ENCODE data around the genes GPR155, ATP5MC3 and HOXD9.

DNA sequence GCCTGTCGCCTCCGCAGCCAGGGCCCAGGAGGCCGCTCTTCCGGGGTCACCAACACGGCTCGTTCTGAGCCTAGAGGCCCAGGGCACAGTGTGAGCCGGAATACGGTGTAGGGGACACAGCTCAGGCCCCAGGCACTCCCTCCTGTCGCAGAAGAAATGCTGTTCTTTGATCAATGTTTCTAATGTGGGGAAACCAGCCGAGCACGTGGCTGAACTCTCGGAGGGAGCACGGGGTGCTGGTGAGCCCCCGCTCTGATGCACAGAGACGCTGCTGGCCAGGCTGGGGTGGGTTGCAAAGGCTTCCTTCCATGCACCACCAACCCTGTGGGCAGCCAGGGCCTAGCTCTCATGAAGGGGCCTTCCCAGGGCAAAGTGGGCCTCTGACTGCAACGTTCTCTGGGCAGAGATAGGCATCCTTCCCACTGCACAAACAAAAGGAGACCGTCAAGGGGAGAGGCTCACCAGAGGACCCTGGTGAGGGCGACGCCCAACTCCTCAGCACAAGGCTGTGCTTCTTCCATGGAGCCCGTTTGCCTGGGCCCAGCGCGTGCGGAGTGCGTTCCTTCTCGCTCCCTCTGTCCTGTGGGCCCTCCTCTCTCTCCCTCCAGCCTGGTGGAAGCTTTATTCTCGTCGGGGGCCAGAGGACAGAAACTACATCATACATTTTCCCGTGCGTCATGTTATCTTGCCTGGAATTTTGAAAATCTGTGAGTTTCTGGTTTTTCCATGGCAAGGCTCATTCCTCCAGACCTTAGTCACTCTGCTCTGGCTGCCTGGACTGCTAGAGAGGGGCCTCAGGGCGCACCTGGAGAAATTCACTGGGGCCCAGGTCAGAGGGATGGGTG is 61.1 kb upstream of the SP3 start:
- RRBS = 46% methylated on average over 6 of the region's 30 CpGs

- RRBS = no CpG with 5 or more reads among the region's 5 CpGs
Observed at GRCh38 chr2:174124170-174124793, 124.0 kb downstream of the OLA1 start.

DNA sequence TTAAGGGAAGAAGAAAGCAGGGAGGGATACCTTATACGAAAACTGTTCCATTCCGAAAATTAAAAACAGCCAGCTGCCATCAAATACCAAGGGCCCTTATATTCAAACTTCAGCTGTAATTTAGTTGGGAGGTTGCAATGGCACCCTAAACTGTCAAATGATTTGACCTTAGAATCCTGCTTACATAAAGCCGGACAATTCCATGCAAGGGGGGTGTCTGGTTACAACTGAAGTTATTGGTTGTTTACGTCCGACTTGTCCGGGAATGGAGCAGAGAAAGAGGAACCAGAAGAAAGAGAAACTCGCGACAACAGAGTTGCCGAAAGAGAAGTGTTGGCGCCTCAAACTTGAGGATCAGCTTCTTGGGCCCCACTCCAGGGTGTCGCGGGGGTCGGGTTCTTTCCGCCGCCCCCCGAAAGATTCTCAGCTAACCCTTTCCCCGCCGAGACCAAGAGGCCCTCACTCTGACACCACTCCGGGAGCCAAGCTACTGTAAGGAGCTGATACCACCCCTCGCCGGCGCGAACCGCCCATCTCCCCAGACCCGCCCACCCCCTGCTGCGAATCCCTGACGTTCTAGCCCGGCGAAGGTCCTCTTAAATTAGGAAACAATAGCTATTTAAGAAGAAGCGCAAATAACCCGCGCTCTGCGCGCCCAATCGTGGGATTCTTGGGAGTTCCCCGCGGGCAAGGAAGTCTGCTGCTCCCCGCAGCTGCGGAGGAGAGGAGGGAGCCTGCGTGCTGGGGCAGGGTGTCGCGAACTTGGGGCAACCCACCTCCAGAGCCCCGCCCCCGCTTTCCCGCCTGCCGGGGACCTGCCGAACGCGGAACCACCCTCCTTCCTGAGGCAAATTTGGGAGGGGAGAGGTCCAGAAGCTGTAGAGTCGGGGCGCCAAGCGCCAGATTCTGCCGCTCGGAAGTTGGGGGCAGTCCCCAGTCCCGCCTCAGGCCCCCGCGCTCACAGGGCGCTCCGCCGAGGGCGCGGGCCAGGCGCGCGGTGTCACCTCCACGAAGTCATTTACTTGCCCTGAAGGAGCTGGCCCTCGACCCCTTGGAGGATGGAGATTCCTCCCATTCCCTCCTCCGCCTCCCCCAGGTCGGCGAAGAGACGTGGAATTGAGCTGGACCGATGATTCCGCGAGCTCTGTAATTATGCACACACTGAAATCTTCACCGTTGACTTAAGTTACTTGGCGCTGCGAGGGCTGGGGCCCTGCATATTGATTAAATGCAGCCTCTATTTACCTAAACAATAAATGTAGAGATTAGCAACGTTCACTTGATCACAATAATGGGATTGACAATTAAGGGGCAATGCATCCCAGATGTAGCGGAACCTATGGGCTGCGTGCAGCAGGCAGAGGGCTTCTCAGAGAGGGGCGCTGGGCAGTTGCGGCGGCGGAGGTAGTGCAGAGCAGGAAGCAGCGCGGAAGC is 8.5 kb upstream of the SP9 start:
- RRBS = 11% methylated on average over 12 of the region's 86 CpGs

DNA sequence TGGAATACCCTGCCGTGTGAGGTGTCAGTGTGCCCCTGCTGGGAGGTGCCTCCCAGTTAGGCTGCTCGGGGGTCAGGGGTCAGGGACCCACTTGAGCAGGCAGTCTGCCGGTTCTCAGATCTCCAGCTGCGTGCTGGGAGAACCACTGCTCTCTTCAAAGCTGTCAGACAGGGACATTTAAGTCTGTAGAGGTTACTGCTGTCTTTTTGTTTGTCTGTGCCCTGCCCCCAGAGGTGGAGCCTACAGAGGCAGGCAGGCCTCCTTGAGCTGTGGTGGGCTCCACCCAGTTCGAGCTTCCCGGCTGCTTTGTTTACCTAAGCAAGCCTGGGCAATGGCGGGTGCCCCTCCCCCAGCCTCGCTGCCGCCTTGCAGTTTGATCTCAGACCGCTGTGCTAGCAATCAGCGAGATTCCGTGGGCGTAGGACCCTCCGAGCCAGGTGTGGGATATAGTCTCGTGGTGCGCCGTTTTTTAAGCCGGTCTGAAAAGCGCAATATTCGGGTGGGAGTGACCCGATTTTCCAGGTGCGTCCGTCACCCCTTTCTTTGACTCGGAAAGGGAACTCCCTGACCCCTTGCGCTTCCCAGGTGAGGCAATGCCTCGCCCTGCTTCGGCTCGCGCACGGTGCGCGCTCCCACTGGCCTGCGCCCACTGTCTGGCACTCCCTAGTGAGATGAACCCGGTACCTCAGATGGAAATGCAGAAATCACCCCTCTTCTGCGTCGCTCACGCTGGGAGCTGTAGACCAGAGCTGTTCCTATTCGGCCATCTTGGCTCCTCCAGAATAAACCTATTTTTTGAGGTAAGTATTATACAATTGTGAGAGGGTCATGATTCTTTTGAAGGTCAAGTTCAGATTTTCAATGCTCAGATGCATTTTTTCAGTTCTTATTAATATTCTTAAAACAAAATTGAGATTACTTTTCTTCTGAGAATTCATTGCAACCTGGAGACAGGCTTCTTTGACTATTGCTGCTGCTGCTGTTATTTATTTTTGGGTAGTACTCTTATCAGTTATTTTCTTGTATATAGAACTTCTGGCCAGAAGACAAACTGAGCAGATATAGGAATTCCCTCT is 14.5 kb downstream of the SCRN3 start:
- RRBS = no CpG with 5 or more reads among the region's 38 CpGs

DNA sequence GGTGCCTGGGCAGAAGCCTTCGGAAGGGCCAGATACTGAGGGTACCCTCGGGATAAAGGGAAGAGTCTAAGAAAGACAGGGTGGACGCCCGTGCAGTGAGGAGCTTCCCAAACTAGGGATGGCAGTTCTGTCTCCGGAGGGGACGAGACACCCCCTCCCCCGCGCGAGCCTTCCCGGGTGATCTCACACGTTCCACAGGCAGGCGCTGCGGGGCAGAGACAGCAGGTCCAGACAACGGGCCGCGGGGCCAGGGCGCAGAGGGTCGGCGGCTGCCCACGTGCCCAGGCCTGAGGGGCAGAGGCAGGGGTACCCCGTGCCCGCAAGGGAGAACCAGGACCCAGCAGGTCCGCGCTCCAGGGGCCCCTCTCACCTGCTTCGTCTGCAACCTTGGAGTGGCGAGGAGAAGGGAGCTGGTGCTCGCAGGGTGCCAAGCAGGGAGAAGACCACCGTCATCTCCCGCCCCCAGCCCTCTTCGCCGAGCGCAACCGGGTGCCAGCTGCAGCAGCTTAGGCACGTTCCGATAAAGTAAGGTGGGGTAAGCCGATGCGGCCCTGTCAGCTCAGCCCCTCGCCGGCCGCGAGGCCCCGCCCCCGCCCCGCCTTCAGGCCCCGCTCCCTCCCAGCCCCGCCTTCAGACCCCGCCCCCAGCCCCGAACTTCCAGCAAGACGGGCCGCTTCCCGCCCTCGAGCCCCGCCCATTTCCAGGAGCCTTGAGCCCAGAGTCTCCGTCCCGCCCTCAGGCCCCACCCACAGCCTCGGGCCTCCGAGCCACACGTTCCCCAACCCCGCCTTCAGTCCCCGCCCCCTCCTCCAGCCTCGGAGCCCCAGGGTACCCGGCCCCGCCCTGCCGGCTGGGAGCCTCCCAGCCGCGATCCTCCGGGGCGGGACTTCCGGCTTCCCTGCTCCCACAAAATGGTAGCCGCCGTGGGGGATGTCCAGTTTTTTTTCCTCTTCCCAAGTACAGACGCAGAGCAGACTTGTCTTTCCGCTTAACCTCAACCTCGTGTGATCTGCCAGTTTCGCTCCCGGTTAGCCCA is at the start of gene GPR155:
Gene GPR155, minus strand, starts transcription at position 527 of the 1,036 bp plus-strand sequence.
- RRBS = 2% methylated on average over 13 of the region's 76 CpGs

DNA sequence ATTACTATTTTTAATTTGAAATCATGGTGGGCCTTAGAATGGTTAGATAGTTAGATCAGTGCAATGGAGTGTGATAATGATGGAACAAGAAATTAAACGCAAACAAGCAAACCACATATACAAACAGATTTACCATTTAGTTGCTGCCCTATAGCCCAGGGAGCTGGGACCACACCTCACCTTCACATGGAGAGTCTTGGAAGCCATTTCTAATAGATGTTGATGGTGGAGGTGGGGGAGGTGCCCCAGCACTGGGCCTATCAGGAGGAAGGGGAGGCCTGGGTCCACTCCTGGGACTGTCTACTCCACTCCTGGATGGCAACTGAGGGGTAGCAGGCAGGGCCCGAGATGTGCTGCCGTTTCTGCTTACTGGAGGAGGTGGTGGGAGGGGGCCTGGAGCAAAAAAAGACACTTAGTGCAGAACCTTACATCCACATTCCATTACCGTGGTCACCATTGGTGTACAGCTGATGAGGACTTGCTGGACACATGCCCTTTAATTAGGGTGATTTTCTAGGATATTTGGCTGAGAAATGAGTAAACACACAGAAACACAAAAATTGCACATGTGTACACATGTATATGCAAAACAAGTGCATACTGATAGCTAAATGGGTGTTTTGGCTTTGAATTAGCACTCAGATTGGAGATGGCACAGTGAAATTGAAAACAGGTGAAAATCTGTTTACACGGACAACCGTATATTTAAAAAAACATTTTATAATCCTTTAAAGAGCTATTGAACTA is 29.8 kb downstream of the WIPF1 start:
- RRBS = no CpG with 5 or more reads among the region's 6 CpGs

DNA sequence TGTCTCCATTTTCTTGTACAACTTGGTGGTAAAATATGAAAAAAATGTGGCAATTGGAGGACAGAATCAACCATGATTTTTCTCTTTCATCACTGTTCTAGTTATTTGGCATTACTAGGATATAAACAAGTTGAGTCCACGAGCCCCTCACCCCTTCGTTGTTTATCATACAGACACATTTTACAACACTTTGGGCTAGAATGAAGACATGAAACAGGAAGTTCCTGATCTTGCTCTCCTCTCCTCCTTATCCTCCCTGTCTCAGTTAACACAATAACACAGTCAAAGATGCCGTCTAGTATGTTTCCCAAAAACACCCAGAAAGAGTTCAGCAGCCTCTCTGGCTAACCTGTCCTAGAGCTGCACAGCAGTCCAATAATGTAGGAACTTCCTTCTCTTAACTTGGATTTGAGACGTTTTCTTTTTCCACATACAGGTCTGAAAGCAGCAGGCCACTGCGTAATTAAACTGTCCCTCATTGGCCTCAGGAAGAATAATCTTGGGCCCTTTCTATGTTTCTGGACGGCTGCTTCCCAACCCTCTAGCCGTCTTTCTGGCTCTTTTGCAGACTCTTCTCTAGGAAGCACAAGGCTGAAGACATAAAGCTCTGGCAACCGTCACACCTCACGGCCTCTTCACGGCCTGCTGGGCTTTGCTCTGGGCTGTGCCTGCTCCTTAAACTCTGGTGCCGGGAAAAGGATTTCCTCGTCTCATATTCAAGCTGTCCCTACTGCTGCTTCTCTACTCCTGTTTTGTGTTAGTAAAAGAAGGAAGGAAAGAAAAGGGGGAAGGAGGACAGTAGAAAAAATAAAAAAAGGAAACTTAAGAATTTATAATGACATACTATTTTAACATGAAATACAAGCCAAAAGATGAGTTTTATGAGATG is 35.8 kb upstream of the WIPF1 start:
- RRBS = no CpG with 5 or more reads among the region's 12 CpGs

- RRBS = no CpG with 5 or more reads among the region's 4 CpGs
Observed at GRCh38 chr2:174662909-174663343, 65.3 kb upstream of the WIPF1 start.

DNA sequence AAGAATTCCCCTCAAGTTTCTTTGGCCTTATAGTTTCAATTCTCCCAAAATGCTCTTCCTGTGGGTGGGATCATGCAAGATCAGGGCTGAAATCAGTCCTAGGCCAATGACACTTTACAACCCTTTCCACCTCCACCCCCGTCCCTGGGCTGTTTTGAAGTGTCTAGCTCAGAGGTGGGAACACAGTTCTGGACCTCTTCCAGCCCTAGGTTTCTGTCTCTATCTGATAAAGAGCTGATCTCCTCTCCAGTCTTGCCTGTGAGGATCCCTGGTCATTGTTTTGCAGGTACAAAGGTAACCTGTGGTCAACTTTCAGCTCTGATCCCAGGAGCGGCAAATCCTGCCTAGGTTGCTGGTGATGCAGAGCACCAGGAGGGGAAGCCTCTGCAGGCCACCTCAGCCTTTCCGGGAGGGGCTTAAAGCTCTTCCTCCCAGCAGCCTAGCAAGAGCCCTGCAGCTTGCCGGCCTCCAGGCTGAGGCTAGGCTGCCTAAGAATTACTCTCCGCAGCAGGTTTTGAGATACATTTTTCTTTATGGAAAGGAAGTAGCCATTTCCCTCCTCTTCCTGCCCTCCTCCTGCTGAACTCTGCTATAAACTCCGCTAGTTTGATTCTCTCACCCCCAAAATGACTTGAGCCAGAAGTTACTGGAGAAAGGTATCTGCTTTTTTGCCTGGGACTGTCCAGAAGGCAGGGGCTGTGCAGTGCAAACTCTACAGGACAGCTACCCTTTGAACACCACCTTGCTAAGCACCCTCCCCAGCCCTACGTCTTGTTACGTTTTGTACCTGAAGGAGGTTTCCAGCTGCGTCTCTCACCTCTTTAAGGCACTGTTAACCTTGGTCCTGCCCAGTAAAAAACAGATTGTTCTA is 69.9 kb upstream of the WIPF1 start:
- RRBS = 6% methylated on average over 2 of the region's 9 CpGs

- RRBS = no CpG with 5 or more reads among the region's 9 CpGs
Observed at GRCh38 chr2:174683462-174683942, 80.8 kb downstream of the CHRNA1 start.

DNA sequence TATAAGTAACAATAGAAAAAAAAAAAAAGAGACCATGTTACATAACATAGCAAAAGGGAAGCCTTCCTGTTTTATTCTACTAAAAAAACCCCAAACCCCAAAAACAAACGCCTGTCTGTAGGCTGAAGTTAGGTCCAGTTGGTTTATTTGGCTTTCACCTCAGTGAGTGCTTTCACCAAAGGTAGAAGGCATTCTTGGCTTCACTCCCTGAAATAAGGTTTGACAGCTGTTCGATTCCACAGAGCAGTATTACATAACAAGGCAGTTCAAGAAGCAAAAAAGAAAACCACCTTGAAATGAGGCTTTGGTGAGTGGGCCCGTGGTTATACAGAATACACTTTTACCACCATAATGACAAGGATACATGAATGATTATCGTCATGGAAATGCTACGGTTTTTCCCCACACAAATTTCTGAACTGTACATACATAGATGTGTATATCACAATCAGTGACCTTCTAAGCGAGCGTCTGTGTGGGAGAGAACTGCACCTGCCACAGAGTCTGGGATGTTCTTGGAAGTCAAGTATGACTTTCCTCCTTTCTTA is 80.0 kb upstream of the CHRNA1 start:
- RRBS = no CpG with 5 or more reads among the region's 7 CpGs

GRCh38 chr2:175181126-175182017 is at the start of gene ATP5MC3:
ATP5MC3 (minus strand) TSS chr2:175181710.
- RRBS = 3% methylated on average over 16 of the region's 54 CpGs

DNA sequence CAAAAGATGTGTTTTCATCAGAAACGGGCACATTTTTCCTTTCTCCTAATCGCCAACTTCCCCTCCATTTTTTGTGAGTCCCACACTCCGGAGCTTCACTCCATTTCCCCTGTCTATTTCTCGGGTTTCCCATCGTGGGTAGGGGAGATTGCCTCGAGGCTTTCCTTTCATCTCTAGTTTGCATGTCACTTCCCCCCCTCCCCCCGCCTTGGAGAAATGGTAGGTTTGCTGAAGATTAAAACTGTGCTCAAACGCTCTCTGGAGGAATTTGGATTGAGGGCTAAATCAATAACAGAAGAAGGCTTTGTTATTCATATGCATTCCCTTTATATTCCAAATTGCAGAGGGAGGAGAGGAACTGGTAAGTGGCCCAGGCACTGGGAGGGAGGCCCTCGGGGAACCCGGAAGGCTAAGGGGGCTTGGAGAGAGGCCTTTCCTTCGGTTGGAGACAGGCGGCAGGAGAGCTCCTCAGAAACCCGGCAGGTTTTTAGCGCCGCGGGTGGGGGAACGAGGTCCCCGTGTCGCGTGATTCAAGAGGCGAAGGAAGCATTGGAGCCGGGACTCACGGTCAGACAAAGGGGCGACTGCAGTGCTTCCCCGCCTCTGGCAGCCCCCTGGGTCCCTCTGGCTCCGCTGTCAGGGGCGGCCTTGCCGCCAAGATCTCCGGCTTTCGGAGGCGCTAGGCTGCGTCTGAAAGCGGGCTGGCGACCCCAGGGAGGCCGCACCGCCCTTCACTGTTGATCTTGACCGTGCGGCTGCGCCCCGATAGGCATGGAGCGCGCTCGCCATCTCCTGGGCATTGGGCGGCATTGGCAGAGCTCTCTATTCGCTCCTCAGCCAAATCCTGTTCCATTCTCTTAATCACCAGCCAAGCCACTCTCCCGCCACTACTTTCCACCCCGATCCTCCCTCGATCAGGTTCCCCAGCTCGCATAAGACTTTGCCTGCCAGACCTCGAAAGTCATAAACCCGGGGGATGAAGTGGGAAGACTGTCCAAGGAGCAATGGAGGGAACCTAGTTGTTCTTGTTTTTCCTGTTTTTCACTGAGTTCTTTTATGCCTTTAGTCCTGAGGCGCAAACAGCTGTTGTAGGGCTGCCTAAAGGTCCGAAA is 2.3 kb upstream of the HOXD12 start:
- RRBS = 5% methylated on average over 17 of the region's 53 CpGs

- RRBS = 5% methylated on average over 13 of the region's 59 CpGs
Observed at GRCh38 chr2:176122197-176122840, at the start of gene HOXD9. HOXD9 (plus strand) TSS chr2:176122719.

DNA sequence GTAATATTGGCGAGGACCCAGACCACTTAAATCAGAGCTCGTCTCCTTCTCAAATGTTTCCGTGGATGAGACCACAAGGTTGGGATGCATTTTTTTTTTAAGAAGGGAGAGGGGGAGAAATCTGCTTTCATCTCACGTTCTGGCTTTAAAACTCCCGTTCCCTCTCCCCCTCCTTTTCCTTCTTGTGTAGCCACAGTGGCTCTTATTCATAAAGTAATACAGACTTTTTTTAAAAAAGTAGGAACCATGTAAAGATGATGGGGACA is 1.3 kb downstream of the HOXD8 start:
- RRBS = no CpG with 5 or more reads among the region's 5 CpGs

DNA sequence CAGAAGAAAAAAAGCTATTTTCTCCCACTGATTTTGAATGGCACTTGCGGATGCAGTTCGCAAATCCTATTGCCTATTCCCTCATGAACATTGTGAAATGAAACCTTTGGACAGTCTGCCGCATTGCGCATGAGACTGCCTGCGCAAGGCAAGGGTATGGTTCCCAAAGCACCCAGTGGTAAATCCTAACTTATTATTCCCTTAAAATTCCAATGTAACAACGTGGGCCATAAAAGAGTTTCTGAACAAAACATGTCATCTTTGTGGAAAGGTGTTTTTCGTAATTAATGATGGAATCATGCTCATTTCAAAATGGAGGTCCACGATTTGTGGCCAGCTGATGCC is 8.4 kb downstream of the HOXD8 start:
- RRBS = no CpG with 5 or more reads among the region's 8 CpGs

DNA sequence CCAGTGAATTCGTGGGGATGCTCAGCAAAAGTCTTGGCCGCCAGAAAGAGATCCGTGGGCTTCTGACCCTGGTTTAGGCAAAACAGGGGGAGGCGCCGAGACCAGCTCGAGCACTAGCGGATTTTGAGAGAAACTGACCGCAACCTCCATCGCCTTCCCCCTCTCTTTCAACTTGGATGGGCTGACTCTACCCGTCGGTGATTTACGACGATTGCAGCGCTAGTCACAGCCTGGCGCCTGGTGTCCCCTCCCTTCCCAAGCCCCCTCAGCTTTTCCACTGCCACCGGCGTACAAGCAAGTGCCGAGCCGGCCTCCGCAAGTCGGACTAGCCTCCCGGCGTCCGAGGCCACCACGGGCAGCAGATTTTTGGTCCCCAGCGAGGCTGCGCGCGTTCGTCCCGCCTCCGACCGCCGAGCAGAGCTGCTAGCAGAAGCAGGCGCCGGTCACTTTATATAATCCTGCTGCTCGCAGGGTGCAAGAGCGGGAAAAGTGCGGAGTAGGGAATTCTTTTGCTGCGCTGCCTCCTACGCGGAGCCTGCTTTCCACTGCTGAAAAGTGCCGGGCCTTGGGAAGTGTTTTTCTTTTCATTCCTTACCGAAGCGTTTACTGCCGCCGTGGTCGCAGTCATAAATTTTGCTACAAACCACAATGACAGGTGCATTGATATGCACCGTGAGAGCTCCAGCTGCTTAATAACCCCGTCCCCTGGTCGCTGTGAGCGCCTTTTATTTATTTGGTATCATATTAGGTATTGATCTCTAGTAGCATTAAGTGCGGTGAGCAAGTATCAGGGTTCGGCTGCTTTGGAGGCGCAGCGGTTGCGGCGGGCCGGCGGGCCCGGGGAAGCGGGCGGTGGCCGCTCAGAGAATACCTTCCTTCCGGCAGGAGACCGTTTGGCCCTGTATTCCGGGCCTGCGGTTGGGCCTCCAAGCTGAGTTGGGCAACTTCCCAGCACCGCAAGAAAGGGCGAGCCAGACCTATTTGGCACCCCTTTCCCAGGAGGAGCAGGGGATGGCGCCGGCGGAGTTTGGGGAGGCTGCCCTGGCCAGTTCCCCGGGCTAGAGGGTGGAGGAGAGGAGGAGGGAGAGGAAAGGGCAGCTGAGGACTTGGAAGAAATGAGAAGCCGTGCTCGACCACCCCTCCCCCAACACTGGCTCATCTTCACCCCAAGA is 7.9 kb downstream of the HOXD3 start:
- RRBS = 24% methylated on average over 21 of the region's 76 CpGs

DNA sequence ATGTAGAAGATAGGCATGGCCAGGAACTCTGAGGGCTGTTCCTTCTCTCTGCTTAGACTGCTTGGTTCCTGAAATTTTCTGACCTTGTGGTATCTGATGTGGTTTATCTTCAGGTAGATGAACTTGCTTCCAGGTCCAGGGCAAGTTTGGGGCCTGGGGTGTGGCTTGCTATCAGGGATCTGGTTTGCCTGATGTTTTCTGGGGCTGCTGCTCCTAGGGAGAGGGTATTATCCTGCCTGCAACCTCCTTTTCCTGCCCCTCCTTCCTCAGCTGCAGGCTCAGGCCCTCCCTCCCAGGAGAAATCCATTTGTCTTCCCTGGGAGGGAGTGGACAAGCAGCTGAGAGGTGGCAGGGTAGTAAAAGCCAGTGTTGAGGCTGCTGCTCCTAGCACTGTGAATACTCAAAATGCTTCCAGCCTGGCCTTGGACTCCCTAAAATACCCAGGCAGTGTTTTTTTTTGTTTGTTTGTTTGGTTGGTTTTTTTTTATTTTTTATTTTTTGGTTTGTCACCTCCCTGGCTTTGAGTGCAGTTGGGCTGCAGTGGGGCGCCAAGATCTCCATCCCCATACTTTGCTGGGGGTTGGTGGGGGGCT is 13.4 kb downstream of the HOXD3 start:
- RRBS = no CpG with 5 or more reads among the region's 1 CpG

DNA sequence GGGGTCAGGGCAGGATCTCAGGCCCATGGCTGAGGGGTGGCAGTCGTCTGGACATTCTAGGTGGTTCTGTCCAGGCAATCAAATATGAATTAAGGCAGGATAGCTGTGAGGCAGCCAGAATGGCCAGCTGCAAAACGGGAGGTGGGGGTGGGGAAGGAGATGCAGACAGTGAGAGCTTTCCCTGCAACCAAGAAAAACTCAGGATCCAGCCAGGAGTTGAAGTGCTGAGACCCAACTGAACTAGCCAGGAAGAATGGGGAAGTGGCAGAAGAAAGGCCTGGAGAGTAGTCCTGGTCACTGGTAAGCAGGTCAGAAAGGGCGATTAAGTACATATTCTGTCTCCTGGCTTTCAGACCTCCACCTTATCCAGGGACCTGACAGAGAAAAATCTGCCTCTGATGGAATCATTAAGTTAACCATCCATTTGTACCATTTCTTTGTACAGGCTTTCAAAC is 12.8 kb upstream of the HOXD1 start:
- RRBS = no CpG with 5 or more reads among the region's 3 CpGs

DNA sequence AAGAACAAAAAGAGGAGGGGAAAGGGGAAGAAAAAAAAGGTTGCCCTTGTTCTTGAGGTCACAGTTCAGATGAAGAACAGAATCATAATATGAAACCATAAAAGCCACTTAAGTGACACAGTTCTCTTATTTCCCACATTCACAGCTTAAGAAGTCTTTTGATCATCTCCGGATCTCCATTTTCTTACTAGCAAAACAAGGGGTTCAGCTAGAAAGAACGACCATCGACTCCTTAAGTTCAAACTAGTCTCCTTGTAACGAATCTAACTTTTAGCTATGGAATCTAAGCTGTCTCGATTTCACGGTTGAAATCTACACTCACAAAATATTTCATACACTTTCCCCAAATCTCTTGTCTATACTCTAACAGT is 386.1 kb upstream of the HNRNPA3 start:
- RRBS = no CpG with 5 or more reads among the region's 6 CpGs

Measured in zone of skin (tissue), 1 donor.